ENCODE results near the gene ACP1.

DNA sequence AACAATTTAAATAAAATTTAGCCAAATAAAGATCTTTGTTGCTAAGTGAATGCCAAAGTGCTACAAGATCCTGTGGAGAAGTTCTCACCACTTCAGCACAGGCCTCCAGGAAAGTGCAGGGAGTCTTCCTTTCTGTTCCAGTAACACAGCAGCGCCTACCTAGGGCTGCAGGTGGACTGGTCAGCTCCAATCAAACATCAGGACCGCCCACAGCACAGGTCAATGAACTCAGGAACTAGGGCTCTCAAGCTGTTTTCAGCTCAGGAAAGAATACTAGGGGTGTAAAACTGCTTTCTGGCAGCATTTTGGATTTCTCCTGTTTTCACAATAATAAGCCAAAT, 1.5 kb downstream of the FAM110C start:
- RRBS = no CpG with 5 or more reads among the region's 2 CpGs

DNA sequence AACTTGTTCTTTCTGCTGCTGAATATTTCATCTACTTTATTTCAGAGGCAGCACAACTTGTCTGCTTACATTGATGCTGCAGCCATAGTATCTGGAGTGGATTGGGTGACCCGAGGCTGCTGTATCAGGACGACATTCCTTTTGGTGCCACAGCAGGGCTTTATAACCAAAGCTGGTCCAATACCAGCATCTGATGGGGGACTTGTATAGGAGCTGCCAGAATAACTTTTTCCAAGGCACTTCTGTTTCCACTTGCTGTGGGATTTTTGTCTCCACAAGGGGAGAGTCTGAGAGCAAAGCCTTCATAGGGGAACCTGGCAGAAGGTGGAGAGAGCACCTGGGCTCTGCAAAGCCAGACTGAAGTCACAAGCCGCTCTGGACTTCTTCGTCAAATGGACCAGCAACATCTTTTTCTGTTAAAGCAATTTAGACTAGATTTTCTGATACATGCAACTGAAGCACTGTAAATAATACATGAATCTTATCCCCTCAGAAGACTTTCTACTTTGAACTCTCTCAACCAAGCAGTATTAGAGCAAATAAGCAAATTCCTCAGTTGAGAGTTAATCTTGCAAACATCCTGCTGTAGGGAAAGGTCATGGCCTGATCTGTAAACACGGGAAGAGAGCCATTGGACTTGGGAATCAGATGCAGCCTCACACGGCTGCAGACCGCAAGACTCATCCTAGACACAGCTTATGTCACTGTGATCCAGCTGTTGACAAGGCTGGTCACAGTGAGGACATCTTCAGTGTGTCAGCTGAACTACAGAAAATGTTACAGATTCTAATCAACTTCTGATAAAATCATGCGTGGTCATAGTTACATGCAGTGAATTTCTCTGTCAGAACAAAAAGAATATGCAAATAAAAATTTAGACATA, 3.3 kb downstream of the SH3YL1 start:
- RRBS = no CpG with 5 or more reads among the region's 8 CpGs

DNA sequence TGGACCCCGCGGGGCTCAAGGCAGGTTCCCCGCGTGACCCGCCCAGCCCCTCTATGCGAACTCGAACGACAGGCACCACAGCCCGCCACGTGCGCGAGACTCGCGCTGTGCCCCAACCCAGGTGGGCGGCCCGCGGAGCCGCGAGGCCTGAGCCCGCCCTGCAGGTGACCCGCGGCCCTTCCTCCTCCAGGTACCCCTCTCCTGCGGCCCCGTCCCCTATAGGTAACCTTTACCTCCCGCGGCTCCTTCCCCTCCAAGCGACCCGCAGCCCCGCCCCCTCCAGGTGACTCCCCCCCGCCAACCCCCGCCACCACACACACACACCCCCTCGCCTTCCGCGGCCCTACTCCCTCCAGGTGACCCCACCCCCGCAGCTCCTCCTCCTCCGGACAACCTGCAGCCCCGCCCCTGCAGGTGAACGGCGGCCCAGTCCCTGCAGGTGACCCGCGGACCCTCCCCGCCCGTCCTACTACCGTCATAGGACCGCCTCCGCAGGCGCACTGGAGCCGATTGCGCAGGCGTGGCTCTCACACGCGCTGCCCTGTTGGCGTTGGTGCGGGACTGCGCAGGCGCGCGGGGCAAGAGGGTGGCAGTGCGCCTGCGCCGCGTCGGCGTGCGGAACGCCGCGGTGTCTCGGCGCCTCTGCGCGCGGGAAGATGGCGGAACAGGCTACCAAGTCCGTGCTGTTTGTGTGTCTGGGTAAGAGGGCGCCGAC, at the start of gene ACP1:
Gene ACP1 (plus strand): TSS at position 639 of the 715 bp plus-strand sequence.
- RRBS = no CpG with 5 or more reads among the region's 77 CpGs

GRCh38 chr2:286693-287499, 995 bp downstream of the ALKAL2 start:
- RRBS = no CpG with 5 or more reads among the region's 24 CpGs

DNA sequence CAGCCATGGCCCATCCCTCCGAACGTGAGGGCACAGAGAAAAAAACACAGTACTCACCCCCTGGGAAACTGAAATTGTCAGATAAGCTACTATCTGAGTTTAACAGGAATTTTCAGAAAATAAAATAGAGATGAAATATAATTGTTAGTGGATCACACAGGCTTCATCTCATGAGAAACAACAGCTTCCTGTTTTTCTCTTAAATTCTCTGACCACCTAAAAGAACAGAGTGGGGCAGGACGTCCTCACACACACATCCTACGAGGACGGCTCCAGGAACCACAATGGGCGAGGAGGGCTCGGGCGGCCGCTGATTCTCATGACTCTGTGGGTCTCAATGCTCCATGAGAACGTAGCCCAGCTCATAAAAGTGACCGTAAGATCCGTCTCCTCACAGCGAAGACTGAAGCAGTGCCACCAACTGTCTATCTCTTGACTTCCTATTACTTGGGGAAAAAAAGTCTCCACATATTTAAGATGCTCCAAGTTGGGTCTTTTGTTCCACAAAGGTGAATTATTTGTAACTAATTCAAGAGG, 142.8 kb upstream of the ALKAL2 start:
- RRBS = no CpG with 5 or more reads among the region's 13 CpGs

DNA sequence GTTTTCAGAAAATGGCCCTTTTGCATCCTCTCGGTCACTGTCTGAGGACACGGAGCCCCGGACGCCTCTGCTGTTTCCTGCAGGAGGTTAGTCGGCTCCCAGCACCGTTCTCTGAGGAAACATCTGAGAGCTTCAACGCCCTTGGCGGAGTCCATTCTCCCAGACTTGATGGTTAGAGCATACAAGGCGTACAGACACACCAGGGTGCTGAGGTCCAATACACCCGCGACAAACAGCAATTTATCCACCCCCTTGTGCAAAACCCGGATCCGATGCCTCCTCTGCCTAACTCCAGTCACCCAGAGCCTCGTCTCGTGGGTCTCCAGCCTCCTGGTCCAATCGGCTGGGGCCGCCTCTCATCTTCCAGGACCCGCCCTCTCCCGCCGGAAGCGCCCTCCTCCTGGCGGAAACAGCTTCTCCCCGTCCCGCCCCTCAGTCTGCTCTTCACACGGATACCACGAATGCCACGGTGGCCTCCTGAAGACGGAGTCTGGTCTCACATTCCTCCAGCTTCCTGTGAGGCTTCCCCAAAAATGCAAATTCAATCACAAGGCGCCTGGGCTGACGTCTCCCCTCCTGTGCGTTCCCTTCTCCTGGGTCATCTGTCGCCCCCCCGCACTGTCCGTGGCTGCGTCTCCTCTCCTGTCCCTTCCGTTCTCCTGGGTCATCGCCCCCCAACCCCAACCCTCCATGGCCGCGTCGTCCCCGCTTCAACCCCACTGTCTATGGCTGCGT, 119.3 kb downstream of the TMEM18 start:
- RRBS = 93% methylated on average over 3 of the region's 42 CpGs

DNA sequence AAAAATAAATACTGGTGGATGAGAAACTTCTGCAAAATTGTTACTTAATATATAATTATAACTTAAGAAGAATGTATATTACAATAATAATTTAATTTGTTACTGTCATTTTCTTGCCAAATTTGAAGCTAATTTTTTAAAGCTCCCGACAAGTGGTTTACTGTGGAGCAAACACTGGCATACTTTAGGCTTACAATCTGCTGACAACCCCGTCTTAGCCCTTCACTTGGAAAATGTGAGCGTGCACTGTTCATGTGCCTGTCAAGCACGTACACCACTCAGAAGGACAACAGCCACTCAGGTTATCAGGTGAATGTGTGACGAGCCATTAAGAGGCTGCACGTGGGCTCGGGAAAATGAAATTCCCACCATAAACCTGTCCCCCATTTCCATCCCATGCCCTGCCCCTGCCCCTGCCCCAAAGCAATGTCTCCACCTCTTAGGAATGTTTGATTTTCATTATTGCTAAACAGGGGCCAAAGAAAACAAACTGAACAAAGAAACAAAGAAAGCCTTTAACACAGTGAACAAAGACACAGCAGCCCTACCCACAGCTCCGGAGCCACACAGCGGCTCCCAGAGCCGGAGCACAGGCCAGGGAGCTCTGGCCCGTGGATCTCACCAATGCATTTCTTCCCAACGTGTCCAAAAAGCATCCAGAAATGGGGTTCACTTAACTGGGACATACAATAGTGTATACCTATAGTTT, 90.6 kb downstream of the TMEM18 start:
- RRBS = no CpG with 5 or more reads among the region's 12 CpGs

- RRBS = no CpG with 5 or more reads among the region's 20 CpGs
These were observed 2.0 kb downstream of the TPO start for GRCh38 chr2:1415115-1415895.

DNA sequence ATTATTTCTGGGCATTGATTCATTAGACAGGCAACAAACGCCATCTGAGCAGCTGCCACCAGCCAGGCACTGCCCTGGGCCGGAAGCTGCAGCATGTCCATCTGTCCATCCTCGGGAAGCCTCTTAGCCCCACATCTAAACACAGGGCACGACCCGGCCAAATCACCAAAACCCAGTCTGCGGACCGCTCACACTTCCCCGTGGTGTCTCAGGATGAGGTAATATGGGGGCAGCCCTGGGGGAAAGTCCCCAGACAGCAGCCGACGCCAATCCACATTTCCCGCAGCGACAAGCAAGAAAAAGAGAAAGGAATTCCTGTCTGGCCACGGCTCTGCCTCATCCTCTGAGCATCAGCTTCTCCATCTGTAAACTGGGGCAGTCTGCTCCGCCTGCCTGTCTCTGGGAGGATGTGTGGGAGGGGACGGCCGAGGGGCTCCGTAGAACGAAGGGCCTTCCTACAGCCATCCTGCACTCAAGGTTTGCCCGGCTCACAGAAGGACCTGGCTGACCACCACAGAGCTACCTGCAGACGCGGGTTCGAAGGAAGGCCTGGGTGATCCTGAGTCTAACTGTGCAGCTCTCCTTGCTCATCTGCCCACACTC, 138.6 kb downstream of the PXDN start:
- RRBS = 22% methylated on average over 6 of the region's 22 CpGs

DNA sequence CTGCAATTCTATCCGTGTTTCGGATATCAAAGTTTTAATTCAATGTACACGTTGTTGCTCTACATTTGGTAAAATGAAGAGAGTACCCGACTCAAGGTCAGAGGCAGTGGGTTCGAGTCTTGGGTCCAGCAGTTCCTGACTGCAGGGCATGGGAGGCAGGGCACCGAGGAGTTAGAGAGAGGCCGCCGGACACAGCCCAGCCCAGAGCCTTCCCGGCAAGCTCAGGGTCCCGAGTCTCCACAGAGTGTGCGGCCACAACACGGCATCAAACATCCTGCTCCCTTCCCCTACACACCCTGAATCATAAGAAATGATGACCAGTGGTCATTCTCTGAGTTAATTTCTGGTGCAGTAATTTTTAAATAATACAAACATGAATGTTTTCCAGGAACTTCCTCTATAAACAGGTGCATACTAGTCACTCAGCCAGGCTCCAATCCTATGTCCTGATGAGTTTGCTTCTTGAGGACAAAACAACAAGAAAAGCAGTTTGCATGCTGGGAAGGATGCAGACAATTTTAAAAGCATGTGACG, 118.1 kb downstream of the PXDN start:
- RRBS = no CpG with 5 or more reads among the region's 13 CpGs

DNA sequence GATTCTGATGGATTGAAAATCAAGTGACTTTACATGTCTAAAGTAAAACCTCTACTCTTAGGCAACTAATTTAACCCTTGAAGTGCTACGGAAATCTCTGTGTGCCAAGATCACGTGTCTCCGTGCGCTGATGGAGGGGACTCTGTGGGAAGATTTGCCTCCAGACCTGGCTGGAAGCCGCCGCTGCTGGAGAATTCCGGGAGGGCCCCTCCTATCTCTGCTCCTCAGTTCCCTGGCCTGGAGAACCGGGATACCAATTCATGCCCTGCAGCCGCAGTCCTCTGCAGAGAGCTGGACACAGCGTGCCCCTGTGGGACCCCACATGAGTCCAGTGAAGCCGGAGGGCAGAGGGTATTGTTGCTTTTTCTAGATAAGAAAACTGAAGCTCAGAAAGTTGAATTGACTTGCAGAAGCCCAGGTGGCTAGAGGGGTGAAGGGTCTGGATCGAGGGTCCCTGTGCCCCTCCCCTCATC, 126.9 kb upstream of the PXDN start:
- RRBS = 61% methylated on average over 3 of the region's 12 CpGs

- RRBS = no CpG with 5 or more reads among the region's 10 CpGs
These were observed 270.0 kb upstream of the PXDN start for GRCh38 chr2:2014121-2014858.

- RRBS = no CpG with 5 or more reads among the region's 11 CpGs
These were observed 133.0 kb upstream of the MYT1L start for GRCh38 chr2:2464126-2464453.

GRCh38 chr2:2507444-2507871, 176.4 kb upstream of the MYT1L start:
- RRBS = no CpG with 5 or more reads among the region's 17 CpGs

GRCh38 chr2:2846335-2847342, 515.6 kb upstream of the MYT1L start:
- RRBS = no CpG with 5 or more reads among the region's 17 CpGs

DNA sequence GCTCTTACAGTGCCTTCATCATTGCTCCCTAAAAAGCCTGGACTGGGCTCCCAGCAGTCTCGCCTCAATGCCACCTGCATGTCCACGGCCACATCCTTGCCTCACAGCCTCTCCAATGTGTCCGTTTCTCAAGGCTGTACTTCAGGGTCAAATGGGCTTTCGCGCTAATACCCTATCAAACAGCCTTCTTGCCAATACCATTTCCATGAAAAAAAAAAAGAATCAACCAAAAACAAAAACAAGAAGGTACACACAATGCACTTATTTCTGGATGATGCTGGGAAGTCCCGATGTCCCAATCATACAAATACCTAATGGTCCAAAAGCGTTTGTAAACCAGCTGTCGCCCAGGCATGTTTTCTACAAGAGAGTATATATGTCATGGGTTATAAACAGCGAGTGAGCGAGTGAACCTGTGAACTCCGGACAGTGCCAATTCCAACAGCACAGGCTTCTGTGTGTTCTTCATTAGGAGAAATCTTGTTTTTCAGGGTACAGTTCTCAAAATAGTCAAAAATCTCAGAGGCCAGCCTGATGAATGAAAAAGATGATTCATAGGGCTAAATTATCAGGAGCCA, 77.1 kb downstream of the EIPR1 start:
- RRBS = no CpG with 5 or more reads among the region's 11 CpGs

DNA sequence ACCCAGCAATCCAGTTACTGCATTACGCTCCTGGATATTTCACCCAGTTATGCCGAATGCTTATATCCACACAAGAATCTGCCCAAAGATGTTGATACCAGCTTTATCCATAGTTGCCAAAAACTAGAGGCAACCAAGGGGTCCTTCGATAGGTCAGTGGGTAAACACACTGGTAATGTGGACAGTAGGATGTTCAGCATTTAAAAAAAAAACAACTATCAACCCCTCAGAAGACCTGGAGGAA, 40.4 kb downstream of the TRAPPC12 start:
- RRBS = no CpG with 5 or more reads among the region's 3 CpGs

DNA sequence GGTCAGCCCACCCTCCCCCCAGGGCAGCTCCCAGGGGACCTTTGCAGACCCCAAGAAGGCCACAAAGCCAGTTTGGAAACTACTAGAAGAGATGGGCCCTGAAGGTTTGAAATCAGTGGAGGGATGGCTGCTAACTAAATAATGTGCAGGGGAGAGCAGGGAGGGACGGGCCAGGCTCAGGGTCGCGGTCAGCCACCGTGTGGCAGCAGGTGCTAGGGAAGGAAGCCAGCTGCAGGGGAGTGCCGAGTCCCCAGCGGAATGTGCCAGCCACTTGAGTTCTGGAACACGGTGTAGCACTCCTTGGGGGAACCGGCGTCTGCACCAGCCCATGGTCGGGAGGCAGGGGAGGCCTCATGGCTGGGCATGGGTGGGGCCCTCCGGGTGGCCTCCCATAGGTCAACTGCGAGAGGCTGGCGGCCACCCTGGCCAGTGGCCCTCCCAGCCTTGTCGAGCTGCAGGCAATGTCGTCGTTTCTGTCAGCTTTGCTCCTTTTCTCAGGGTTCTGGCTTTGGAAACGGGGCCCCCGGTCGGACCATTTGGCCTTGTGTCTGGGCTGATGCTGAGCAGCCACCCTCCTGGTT, 59.8 kb downstream of the ADI1 start:
- RRBS = 72% methylated on average over 4 of the region's 19 CpGs

DNA sequence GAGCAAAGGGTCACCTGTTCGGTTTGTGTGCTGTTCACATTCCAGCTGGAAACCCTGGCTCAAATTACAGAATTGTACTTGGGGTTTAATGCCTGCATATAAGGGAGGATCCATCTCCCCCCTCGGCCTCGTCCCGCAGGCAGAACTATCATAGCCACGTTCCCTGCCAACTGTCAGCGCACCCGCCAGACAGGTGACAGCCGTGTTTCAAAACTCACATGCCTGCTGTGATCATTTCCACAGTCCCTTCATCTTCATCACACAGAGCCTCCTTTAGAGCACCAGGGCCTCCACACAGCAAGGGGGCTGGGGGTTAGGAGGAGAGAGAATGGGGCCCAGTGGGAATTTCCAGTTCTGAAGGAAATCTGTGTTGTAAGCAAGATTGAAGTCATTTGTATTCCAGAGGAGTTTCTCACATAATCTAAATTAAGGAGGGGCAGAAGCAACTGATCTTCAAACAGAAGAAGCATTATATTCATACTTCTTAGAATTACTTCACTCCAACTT, 48.0 kb downstream of the ADI1 start:
- RRBS = no CpG with 5 or more reads among the region's 8 CpGs

- RRBS = no CpG with 5 or more reads among the region's 29 CpGs
These were observed 77.1 kb downstream of the DCDC2C start for GRCh38 chr2:3780066-3781206.